HT-29 (cell line): Measurements from ENCODE around the genes CLDN1, PYDC2 and FGF12.

DNA sequence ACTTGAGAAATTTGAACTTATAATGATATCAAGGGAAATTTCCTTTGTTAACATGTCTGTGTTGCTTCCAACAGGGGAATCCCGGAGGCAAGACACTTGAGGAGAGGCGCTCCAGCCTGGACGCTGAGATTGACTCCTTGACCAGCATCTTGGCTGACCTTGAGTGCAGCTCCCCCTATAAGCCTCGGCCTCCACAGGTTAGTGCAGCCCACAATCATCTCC lies 370.5 kb downstream of the LPP start:
- RAMPAGE, long total RNA: no peak

DNA sequence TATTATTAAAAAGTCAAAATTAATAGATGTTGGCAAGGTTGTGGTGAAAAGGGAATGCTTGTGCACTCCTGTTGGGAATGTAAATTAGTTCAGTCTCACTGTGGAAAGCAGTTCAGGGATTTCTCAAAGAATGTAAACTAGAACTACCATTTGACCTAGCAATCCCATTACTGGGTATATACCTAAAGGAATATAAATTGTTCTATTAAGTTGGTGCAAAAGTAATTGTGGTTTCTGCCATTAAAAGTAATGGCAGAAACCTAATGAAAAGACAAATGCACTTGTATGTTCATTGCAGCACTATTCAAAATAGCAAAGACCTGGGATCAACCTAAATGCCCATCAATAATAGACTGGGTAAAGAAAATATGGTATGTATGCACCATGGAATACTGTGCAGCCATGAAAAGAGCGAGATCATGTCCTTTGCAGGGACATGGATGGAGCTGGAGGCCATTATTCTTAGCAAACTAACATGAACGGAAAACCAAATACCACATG lies 476.5 kb downstream of the LPP start:
- RAMPAGE, long total RNA: no peak

GRCh38 chr3:188788332-188788901 lies 383.4 kb upstream of the TPRG1 start:
- RAMPAGE, long total RNA: no peak

- RAMPAGE, long total RNA: no peak
These were observed 296.9 kb upstream of the TPRG1 start for GRCh38 chr3:188874714-188875514.

- RAMPAGE, long total RNA: no peak
These were observed 285.4 kb upstream of the TPRG1 start for GRCh38 chr3:188886128-188887029.

DNA sequence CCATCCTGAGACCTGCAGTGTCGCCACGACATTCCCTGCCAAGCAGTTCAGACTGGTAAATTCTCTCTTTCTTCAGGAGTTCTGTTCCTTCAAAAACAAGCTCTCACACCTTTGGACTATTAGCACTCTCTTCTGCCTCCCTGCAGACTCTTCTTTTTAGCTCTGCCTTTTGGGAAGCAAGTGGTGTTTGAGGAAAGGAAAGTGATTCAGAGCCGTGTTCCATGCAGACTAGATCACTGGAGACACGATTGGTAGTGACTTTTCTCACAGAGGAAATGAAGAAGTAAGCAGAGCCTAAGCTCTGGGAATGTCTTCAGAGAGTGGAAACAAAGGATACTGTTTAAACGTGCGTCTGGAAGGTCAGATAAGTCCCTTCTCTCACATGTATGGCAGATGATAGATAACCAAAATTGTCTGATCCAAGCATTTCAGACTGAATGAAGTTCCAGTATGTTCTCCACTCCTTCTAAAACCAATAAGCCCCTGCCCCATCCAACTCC lies 270.6 kb upstream of the TPRG1 start:
- RAMPAGE, long total RNA: no peak

- RAMPAGE, long total RNA: no peak
These were observed 227.6 kb upstream of the TPRG1 start for GRCh38 chr3:188944271-188944470.

GRCh38 chr3:188946804-188947355 lies 224.9 kb upstream of the TPRG1 start:
- RAMPAGE, long total RNA: no peak

DNA sequence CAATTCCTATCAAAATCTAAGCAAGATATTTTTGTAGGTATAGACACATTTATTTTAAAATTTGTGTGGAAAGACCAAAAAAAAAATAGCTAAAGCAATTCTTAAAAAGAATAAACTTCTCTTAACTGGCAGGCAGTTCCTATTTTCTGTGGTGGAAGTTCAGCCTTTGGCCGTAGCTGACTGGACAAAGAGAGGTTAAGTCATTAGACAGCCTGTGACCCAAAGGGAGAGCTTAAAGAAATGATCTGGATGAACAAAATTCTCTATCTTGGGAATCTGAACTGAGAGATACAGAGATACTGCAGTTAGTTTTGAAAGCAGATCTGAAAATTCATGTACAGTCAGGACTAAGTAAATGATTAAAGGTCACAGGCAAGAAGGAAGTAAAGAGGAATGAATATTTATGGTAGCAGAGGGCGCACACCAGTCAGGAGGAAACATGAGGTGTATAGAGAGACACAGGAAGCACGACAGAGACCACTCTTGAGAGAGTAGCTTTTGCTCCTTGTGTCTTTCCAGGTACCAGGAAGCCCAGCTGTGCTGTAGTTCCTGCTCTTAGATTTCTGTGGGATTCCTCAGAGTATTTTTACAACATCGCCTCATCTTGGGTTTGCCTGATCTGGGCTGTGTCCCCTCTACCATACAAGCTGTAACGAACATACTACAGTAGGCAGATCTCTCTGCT lies 57.6 kb downstream of the TPRG1 start:
- RAMPAGE, long total RNA: no peak

- RAMPAGE, long total RNA: no peak
These were observed 140.9 kb upstream of the TP63 start for GRCh38 chr3:189490310-189490689.

GRCh38 chr3:190101217-190102145 lies 19.2 kb downstream of the P3H2 start:
- RAMPAGE, long total RNA: no peak

GRCh38 chr3:190229608-190230406 lies 92.4 kb downstream of the CLDN1 start:
- RAMPAGE, long total RNA: no peak

- RAMPAGE, long total RNA: start-site peak on the minus strand at chr3:190322443-190322476, 7 and 35 reads in 2 replicates
These were observed at the start of gene CLDN1 for GRCh38 chr3:190321545-190322835. Gene CLDN1, minus strand, starts transcription at chr3:190322446.

DNA sequence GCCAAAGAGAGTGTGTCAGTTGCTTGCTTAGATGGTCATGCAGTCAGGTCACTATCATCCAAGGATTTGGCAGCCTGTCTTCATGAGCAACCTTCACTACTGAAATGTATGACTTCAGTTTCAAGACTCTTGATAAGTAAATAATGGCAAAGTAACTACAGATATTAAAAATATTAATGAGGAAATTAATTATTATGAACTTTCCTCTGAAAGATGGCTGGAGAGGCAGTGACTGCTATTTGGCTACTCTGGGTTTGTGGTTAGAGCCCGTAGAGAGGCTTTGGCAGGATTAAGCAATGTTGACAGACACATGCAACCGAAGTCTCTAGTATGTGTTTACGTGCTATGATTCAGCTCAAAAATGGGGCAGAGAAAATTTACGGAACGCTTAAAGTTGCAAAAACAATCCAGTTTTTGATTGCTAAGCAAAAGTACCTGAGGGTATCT lies 133.7 kb downstream of the GMNC start:
- RAMPAGE, long total RNA: no peak

DNA sequence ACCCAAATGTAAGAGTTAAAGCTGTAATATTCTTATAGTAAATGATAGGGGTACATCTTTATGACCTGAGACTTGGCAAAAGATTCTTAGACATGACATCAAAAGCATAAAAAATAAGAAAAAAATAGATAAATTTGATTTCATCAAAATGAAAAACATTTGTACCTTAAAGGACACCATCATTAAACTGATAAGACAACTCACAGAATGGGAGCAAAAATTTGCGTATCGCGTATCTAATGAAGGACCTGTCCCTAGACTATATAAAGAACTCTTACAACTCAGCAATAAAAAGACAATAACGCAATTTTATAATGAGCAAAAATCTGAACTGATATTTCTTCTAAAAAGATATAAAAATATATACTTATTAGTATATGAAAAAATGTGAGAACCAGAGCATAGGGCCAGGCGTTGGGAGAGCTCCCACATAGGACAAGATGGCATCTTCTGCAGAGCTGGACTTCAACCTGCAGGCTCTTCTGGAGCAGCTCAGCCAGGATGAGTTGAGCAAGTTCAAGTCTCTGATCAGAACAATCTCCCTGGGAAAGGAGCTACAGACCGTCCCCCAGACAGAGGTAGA lies at the start of gene PYDC2:
Gene PYDC2 (plus strand): TSS at position 441 of the 583 bp plus-strand sequence.
- RAMPAGE, long total RNA: no peak

DNA sequence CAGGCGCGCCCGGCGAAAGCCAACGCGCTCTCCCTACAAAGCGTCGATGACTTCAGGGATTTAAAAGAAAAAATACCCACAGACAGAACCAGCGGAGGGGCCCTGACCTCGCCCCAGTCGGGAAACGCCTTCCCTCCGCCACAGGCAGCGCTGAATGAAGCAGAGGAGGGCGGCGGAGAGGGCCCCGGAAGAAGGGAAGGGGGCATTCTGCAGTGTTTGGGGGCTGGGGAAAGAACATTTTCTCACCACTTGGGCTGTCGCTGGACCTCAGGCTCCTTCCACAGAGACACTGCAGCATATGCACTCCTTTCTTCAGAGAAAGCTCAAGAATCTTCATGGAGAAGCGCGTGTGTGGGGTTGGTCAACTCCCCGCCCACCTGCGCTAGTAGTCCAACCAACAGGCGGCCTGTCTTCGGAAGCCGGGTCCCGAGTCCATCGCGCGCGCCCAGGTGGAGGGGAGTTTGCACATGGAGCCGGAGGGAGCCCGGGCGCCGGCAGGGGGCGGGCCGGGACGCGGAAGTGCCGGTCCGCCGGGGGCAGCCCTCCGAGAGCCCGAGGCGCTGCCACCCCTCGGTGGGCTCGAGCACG lies 212.8 kb downstream of the FGF12 start:
- RAMPAGE, long total RNA: no peak

GRCh38 chr3:192571136-192571546 lies 156.2 kb downstream of the FGF12 start:
- RAMPAGE, long total RNA: no peak

DNA sequence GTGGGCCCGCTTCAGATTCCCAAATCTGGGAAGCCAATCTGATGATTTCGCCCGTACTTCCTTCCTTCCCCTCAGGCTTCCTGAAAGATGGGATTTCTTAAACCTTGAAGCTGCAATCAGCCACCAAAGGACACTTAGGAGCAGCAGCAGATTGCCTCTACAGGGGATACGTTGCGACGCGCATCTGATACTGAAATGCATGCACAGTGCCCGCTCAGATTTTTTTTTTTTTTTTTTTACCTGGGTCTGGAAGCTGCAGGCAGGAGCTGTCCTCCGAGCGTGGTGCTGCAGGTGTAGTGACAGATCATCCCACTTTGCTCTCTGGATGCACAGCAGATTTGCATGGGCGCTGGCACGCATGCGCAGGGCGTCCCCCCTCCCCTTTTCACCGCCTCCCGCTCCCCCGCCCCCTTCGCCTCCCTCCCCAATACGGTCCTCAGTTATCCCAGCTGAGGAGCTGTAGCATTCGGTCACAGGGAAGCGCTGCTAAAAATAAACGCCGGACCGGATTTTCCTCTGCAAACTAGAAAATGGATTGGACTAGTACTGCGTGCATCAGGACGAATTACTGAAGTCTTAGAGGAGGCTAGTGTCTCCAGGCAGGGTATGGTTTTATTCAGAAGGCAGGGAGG lies at the start of gene FGF12:
Gene FGF12 (minus strand): TSS at position 298 of the 632 bp plus-strand sequence.
- RAMPAGE, long total RNA: no peak

GRCh38 chr3:192841373-192841803 lies 76.3 kb downstream of the MB21D2 start:
- RAMPAGE, long total RNA: no peak

DNA sequence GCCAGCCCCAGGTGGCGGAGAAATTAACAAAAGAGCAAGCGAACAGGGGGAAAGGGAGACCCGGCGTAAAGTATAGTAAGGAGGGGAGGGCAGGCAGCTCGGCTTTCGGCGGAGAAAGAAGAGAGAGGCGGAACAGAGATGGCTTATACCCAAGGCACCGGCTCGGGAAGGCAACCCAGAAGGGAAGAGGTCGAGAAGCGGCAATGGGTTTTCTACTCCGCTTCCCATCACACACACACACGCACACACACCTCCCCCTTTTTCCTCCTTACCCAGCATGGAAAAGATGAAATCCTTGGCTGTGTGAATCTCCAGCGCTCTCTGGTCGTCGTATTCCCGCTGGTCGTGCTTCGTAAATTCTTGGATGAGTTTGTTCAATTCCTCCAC lies 305 bp downstream of the MB21D2 start:
- RAMPAGE, long total RNA: no peak